Rectum (tissue), 1 donor: ENCODE measurements around a stretch of chr11.

GRCh38 chr11:12433195-12434308 lies 56.2 kb downstream of the PARVA start:
- PRO-cap = no peak

DNA sequence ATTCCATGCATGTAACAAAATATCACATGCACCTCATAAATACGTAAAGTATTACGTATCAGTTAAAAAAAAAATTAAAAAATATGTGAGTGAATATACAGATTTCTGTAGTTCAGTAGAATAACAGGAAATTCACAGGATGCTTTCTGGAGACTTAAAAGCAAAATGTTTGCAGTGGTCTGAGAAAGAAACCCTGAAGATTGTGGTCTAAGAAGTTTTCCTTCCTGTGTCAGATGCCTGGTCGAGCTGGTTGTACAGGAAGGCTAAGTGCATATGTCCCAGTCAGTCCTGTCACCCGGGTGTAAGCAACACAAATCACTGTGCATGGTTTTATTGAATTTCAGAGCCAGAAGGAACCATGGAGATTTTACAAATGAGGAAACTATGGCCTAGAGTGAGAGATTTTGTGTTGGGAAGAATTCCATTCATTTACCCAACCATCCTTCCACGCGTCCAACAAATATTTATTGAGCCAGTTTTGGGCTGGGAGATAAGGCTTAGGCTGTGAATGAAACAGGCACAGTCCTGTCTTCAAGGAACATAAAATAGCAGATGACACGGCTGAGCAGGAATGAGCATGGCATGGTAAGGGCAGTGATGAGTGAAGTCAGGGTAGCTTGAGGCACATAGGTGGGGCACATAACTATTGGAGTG lies 51.5 kb downstream of the TEAD1 start:
- PRO-cap = no peak

DNA sequence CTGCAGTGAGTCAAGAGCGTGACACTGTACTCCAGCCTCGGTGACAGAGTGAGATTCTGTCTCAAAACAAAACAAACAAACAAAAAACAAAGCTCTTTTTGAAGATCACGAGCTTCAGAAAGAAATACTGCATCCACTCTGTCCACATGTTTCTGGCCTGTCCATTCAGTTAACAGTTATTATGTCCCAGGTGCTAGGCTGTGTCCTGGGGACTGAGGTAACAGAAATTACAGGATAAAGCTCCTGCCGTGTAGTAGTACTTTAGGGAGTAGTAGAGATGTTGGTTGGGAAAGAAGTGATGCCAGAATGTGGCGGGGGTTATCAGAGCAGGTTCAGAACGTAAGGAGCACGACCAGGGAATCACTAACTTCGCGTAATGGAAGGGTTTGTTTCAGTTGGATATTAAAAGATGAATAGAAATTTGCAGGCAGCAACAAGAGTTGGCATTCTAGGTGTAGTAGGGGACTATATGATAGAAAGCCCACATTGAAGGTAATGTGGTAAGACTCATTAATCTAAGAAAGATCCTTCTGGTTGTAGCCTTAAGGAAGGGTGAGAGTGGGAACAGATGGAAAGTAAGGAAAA lies 165.2 kb downstream of the TEAD1 start:
- PRO-cap = no peak

- PRO-cap = no peak
These were observed 144.4 kb upstream of the RASSF10 start for GRCh38 chr11:12864665-12865208.

- PRO-cap = unidirectional peak, minus-strand start at chr11:13011253
These were observed 1.9 kb downstream of the RASSF10 start for GRCh38 chr11:13010880-13011636.

DNA sequence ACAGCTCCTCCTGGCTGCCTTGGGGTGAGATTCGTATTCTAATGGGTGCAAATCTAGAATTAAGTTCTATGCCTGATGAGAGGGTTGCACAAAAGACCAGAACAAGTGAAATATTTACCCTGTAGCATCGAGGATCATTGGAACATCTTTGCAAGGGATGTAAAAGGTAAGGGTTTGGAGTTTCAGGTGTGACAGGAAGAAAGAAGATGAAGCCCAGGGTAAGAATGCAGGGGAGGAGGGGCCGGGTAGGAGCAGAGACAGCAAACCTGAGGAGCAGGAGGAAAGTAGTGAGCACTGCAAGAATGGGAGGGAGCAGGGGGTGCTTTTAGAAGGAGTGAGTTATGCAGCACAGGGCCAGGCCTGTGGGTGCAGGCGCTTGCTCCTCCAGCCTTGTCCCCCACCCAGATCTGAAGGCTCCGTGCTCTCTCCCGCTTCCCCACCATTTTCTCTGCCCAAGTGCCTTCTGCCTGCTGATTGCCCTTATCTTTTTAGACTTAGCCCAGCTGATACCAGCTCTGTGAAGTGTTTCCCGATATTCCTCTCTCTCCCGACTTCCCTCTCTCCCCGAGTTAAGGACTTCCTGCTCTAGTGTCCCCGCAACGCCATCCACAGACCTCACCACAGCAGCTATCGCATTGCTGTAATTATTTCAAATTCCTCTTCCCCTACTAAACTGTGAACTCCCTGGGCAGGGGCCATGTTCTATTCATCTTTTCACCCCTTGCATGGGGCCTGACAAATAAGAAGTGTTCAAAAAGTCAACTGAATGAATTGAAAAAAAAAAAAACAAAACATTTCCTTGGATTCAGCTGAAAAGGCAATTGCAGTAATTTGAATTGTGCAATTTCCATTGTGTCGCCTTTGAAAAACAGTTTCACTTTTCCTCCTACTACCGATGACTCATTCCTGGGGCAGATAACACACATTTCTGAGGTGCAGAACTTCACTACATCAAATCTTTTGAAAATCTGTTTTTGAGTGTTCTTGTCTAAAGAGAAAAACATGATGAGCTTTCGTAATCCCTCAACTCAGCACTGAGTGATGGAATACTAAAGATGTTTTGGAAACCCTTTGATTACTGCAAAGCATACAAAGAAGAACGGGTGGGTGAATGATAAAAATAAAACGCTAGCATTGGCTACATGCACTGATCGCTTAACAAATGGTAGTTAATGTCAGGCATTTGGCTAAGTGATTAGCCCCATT lies 69.7 kb upstream of the BMAL1 start:
- PRO-cap = no peak

DNA sequence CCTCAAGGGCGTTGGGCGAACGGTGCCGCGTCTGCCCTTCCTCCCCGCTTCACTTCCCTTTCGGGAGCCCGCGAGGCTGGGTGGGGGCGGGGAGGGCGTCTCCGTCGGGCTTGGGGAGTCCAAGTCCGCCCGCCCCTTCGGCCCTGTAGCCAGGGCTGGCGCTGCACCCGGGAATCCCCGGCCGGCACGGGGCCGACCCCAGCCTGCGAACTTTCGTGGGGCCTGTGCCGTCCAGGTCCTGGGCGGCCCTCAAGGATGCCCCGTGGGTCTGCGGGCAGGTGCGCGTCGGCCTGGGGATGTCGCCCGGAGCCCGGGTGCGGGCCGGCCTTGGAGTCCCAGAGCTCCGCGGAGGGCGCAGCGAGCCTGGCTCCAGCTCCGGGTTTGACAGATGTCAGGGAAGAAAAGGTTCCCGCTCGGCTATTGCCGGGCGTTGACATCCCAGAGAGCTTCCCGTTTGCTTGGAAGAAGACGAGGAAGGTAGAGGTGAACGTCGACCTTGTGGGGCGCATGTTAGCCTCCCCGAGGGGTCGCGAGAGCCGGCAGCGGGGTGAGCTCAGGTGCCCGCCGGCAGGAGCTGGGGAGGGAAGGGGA lies 920 bp downstream of the BMAL1 start:
- PRO-cap = unidirectional peak, minus-strand start at position 68 of the sequence

GRCh38 chr11:13303352-13304347 lies 26.1 kb downstream of the BMAL1 start:
- PRO-cap = no peak

- PRO-cap = no peak
These were observed 28.3 kb downstream of the BMAL1 start for GRCh38 chr11:13305998-13306221.

DNA sequence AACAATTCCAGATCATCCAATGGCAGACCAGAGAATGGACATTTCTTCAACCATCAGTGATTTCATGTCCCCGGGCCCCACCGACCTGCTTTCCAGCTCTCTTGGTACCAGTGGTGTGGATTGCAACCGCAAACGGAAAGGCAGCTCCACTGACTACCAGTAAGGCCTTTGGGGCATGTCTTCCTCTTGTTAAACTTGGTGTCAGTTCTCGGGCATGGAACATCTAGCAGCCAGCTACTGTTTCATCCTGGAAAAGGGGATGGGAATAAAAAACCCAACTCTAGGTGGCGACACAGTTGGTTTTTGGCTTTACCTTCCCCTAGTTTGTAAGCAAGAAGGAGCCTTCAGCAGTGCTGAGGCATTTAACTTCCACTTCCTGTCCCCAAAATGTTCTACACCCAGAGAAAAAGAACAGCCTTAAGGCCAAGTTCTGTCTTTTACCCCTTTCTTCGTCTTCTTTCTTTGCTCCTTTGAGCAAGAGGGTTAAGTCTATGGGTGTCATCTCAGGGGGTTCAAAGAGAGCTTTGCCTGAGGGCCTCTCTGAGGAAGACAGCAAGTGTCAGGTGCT lies 76.8 kb downstream of the BMAL1 start:
- PRO-cap = no peak

DNA sequence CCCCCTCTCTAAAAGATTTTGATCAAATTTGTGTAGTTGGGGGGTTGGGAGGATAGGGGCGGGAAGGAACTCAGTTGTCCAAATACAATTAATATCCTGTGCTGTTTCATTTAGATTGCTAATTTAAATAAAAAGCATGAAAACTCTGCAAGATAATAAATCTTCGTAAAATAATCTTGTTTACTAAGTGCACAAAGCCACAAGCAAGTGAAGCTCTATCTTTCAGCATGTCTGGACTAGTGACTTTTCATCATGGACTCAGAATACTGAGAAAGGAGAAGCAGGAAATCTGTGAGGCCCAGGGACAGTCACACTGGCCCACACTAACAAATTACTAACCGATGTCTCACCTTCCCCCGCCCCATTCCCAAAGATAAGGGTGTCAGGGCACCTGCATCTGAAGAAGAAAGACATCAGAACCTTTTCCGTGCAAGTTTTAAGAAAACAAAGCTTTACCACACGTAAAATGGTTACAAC lies 818 bp downstream of the BTBD10 start:
- PRO-cap = no peak

DNA sequence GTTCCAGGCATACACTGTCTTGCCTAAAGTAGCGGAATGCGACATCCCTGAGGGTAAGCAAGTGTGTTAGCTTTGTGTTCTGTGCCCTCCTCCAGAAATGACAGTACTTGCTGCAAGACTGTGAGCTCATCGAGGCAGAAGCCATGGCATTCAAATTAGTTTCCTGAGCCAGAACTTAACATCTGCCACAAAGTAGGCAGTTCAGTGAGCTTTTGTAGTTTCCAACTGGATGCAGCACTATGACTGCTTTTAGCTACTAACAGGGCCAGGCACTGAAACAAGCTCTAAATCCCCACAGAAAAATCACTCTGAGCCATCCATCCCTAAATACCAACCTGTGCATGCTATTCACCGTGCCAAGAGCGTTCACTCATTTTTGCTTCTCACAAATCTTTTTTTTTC lies 1.2 kb upstream of the FAR1 start:
- PRO-cap = no peak

DNA sequence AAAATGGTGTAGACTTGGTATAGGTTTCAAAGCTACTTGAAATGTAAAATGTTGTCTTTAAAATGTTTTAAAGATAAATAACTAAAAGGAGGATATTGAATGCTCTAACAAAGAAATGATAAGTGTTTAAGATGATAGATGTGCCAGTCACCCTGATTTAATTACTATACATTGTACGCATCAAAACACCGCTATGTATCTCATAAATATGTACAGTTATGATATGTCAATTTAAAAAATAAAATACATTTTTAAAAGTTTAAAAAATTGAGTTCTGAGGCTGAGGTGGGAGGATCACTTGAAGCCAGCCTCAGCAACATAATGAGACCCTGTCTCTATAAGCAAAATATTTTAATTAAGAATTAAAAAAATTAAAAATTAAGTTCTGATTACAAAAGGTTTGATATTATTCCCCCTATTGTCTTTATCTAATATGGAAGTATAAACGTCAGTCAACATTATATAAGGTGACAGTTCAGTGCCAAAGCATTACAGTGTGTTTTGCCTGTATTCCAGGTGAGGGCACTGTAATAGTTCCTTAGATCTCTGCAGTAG lies 32.8 kb downstream of the FAR1 start:
- PRO-cap = no peak

- PRO-cap = bidirectional peak, plus-strand start at chr11:13963394, minus-strand start at chr11:13963295; bidirectional peak, plus-strand start at chr11:13963683, minus-strand start at chr11:13963579
These were observed 703 bp downstream of the SPON1 start for GRCh38 chr11:13962964-13963888.

DNA sequence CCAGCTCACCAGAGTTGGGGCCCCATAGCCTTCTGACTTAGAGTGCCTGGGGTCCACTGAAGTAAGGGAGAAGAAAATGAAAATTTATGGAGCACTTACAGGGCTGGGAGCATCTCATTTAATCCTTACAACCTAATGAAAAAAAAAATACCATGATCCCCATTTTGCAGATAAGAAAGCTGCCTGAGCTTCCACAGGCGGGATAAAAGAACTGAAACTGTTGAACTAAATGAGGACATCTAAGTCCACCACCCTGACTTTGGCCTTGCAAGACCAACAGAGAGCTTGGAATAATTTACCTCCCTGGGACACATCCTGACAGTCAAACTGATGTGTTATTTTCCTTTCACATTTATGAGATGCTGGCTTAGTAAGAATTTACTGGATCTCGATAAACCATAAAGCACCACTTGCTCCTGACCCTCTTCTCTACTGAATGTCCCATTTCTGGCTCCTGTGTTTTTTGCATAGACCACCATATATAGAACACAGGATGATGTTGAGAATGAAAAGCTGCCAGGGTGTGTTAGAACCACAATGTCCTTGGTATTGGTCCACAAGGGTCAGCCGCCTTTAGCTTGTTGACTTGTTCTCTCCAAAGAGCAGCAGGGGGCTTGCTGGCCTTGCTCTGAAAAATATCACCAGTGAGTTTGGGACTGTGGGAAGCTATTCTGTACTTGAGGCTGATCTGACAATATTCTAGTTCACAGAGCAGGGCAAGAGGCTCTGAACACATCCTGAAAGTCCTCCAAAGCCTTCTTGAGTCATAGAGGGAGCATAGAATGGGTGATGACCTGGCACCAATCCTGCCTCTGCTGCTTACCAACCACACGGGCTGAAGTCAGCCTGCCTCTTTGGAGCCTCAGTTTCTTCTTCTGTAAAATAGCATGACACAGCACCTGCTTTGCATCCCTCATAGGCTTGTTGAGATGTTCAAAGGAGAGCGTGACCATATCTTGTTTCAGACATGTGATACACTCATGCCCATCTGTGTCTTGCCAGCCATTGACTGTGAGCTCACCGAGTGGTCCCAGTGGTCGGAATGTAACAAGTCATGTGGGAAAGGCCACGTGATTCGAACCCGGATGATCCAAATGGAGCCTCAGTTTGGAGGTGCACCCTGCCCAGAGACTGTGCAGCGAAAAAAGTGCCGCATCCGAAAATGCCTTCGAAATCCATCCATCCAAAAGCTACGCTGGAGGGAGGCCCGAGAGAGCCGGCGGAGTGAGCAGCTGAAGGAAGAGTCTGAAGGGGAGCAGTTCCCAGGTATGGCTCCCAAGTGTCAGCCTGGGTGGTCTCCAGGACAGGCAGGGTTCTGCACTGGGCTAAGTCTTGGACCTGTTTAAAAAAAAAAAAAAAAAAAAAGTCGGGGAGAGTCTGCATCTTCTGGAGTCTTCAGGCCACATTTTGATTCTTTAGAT lies 96.8 kb downstream of the RRAS2 start:
- PRO-cap = no peak

DNA sequence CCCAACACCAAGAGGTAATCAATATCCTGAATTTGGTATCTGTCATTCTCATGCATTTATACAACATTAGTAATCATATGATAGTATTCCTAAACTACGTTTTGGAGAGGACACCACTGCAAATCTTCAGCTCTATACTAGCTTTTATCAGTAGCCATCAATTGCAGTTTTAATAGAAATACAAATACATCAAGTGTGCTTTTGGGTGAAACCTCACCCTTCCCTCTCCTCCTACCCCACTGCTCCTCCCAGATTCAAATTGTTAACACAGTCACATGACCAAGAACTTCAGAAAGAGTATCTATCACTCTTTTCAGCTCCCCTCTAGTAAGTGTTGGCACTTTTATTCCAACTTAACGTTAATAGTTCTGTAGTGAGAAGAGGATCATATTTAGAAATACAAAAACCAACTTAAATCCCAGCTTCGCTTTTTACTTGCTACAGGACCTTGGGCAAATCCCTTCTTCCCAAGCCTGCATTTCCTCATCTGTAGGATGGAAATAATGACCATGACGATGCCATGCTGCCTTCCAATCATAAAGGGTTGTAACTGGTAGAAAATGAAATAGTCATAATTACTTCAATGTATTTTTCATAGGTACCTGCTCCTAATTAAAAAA lies 17.0 kb downstream of the RRAS2 start:
- PRO-cap = no peak

- PRO-cap = no peak
These were observed 49.4 kb upstream of the PSMA1 start for GRCh38 chr11:14569596-14569950.

DNA sequence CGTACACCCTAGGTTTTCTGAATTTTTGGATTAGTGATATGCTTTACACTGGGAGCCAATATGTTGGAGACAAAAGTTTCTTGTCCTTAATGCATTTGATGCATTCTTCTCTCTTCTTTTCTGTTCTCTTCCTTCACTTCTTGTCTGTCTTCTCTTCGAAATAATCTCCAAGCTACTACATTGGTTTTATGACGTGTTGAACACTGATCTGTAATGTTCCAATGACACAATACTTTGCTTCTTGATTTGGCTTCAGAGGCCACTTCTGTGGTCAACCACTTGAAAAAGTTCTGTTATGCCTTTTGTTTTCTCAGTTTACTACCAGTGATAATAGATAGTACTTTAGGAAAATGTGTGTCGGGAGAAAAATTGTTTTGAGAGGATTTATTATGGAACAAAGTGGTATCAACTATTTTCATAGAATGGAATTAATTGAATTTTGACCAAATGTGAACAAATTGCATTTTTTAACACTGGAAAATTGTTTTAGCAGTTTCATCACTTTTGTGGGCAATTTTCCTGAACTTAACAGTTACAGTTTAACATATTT lies 2.6 kb downstream of the PDE3B start:
- PRO-cap = no peak

GRCh38 chr11:14768606-14769350 lies 123.3 kb downstream of the CYP2R1 start:
- PRO-cap = no peak

DNA sequence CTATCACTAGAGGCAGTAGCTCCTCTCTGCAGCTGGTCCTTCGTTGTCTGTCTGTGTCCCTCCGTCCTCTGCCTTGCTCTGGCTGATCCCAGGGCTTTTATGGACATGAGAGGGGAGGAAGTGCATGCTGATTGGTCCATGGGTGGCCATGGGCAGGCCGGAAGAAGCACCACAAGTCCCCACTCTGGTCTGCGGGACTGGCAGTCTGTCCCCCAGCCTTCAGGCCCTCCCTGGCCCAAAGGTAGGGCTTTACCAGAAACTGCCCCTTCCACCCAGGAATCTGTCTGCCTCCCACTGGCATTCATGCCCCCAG lies 38.6 kb upstream of the CALCB start:
- PRO-cap = no peak